Gallbladder (tissue), 1 donor: ENCODE measurements around a stretch of chr15.

DNA sequence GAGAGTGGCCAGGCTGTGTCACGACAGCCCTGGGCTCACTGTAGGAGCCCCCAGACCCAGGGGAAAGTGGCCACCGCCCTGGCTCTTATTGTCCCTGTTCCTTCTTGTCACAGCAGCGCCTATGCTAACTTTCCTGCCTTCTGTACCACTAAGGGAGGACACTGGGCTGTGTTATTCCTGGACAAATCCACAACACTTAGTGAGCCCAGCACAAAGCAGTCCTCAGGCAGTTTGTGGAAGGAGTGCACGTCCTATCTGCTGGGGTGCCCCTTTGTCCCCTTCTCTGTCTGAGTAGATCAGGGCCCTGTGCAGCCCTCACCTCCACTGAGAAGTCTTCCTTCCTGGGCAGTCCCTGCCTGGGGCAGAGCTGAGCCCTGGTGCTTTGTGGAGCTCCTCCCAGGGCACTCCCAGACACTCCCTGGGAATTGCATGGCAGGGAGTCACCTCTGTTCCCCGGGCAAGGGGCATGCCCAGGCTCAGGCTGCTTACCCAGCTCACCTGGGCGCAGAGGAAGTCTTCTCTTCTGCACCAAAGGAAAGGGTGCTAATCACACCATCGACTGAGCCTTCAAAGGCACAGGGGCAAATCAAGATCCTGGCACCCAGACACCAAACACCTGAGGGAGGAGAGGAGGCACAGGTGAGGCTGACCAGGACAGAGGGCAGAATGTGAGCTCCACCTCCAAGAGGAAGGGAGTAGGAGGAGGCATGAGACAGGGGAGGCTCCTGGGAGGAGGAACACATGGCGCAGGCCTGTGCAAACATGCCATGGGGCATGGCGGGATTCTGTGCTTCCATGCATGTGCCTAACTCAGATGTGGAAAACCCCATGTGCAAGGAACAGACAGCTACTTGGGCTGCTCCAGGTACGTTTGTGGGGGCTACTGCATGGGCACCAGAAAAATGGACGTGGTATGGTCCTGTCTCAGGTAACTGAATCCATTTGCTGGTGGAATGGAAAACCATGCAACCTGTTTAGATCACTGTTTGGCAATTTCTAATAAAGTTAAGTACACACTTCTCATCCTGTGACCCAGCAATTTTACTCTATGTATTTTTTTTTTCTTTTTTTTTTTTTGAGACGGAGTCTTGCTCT, 138.8 kb downstream of the KLF13 start:
- PRO-cap: unidirectional peak, minus-strand start at position 328 of the sequence

GRCh38 chr15:32315501-32315932, 87.6 kb downstream of the GOLGA8K start:
- PRO-cap: no peak

- PRO-cap: no peak
Measured at GRCh38 chr15:32615969-32616384, 673 bp downstream of the ARHGAP11A start.

GRCh38 chr15:32684275-32684739, 33.5 kb upstream of the GREM1 start:
- PRO-cap: no peak

GRCh38 chr15:32908009-32908752, 190.4 kb downstream of the GREM1 start:
- PRO-cap: unidirectional peak, plus-strand start at chr15:32908413

DNA sequence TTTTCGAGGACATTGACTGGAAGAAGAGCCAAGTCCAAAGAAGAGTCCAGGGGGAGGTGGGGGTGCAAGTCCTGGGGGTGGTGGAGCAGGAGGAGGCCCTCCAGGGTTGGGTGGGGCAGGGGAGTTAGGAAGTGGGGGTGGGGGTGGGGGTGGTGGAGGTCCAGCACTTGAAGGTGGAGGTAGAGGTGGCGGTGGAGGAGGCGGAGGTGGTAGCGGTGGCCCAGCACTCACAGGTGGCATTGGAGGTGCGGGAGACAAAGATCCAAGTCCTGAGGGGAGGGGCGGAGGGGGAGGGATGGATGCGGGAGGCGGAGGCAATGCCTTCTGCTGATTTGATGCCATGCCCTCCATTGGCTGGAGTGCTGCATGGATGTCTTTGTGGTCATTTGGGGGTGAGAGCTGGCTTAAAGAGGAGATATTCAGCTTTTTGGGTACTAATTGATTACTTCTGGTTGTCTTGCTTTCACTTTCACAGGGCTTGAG, 225.7 kb downstream of the FMN1 start:
- PRO-cap: unidirectional peak, minus-strand start at position 264 of the sequence

DNA sequence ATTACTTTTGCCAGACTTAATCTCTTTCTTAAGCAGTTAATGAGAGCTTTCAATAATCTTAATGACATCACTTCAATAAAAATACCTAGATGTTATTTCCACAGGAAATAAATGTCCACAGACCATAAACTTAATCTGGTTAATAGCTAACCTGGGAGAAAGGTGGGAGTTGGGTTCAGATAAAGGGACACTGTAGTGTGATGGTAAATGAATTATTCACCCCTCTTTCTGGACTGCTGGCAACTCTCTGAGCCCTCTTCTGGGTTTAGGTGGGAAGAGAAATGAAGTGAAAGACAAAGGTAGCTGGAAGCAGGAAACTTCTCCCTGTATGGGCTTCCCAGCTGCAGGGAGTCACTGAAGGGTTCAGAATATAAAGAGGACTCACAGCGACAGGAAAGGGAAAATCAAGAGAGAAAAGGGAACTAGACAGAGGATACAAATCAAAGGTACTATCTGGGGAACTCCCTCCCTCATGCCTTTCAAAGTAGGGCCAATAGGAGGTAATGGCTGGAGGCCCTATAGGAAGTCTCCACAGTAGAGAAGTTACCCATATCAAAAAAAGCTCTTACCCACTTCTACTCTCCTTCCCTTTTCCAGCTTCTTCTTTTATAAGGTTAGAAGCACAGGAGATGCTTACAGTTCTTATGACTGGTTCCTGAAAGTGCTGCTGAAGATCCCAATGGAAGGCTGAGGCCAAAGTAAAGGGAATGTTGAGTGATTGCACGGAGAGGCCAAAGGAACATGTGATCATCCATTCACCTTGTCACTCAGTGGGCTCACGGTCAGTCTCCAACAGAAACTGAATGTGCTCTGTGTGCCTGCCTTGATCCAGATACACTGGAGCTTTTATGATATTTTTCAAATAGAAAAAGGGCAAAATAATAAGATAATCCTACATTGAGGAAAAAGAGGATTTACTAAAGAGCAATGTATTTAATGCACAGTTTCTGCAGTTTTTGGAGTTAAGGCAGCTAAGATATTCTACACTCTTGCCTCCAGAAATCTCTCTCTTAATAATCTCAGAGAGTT, 43.5 kb downstream of the FMN1 start:
- PRO-cap: no peak

DNA sequence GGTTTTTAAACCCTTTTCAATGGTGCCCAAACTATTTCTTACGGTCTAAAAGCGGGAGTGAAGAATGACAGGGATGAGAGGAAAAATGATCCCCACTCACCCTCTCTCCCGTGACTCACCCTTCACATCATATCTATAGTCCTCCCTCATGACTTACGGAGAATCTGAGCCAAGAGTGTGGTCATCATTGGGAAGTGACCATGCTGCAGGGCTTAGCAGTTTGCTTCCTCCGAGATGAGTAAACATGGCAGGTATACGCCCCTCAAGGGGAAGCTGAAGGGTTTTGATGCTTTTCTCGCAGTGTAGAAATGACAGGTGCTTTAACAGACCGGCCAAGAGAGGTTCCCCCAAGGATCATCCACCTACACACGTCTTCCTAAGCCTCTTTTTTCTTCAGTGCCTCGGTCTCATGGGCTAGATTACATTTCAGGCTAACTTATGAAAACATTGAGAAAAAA, 274.1 kb downstream of the RYR3 start:
- PRO-cap: no peak

- PRO-cap: no peak
Measured at GRCh38 chr15:33958797-33959695, 9.3 kb upstream of the CHRM5 start.

GRCh38 chr15:33997606-33998354, 29.5 kb downstream of the CHRM5 start:
- PRO-cap: no peak

DNA sequence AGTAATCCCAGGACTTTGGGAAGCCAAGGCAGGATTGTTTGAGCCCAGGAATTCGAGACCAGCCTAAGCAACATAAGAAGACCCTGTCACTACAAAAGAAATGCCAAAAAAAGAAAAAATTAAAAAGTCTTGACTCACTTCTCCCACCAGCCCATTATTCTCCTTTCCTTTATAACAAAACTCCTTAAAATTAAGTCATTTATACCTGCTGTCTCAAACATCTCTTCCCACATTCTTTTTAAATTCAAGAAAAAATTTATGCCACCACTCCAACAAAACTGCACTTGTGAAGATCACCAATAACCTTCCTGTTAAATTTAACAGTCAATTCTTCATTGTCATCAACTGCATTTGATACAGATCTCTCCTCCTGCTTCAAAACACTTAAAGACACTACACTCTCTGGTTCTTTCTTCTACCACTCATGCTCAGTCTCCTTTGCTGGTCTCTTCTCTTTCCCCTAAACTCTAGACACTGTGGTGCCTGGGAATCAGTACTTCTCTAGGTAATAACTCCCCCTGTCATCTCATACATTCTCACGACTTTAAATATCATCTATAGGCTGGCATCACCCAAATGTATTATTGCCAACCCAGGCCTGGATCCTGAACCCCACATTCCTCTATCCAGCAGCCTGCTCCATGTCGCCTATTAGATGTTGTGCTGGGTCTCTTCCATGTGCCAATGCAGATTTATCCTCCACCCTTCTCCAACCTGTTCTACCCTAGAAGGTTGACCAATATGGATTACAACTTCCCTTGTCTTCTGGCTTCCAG, 30.3 kb downstream of the CHRM5 start:
- PRO-cap: no peak

- PRO-cap: no peak
Measured at GRCh38 chr15:34336880-34337231, 725 bp downstream of the SLC12A6 start.

DNA sequence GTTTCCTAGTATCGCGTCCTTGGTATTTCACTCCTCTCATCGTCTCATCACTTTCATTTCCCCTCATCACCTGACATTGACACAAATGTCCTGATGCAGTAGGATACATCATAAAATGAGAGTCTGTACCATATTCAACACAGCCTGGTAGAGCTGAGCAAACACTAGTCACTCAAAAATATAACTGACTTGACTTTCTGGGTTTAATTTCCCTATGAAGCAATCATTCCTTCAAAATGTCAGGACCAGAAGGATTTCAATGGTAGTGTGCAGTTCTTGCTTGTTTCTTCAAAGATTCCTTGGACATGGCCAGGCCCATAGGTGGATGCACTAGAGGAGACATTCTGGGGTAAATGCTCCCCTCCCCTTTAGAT, 59.7 kb upstream of the ACTC1 start:
- PRO-cap: no peak

DNA sequence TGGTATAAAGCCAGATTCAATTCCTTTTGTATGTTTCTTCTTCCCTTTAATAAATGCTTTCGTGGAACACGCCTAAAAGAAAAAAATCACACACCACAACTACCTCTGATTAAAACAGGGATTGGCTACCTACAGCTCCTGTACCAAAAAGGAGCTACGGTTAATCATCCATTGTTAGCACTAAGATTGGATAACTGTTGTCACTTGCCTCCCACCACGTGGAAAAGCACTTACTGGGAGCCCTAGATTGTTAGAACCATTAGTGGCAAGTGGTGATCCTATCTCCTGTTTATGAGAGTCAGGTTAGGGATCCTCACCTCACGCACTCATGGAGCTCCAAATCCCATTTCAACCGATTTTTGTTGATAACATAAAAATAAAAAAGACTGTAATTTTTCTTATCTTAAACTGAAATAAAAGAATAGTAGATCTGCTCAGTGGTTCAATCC, 1.0 kb downstream of the ZNF770 start:
- PRO-cap: no peak

- PRO-cap: no peak
Measured at GRCh38 chr15:35173523-35174124, 88.5 kb upstream of the NANOGP8 start.

- PRO-cap: no peak
Measured at GRCh38 chr15:35191858-35192431, 106.8 kb upstream of the NANOGP8 start.

DNA sequence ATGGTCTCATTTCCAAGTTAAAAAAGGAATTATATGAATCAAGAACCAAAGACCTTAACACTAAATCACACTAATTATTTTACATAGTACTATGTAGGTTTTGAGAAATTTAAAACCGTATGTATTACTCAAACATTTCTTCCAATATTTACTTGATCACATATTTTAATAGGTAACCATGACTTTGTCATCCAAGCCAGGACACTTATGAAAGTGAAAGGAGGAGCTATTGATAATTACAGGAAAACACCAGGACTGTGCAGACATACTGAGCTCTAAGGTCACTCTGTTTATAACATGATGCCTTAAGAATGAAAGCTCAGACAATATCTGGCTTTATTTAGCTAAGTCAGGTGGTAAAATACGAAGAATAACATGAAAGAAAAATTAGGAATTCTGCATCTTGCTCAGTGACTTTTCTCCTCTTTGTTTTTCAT, 216.0 kb upstream of the NANOGP8 start:
- PRO-cap: no peak

- PRO-cap: no peak
Measured at GRCh38 chr15:35312160-35312667, 227.1 kb upstream of the NANOGP8 start.

GRCh38 chr15:36468921-36469215, 110.6 kb upstream of the CDIN1 start:
- PRO-cap: no peak

DNA sequence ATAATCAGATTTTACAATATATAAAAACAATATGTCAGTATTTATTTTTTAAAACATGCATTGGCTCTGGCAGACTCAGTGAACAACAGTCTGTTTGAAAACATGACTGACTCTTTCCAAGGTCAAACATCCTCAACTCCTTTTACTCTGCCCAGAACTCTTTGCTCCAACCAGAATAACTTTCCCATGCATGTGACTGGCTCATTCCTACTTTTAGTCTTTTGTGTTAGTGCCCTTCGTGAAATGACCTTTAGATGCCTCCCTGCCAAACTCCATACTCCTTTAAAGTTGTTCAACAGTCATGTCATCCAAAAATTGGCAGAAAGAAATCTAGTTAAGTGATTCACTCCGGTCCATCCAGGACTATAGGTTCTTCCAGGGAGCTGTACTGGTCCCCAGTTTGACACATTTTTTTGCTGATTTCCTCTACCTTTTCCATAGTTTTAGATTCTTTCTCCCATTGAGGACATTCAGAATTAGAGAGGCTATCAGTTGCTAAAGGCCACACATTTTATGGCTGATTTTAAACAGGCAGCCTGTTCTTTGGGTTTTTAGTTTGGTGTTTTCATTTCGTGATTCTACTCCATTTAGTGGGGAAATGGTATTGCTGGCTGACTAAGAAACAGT, 3.4 kb upstream of the CDIN1 start:
- PRO-cap: no peak